Mononuclear cell (primary cell): ENCODE results near the gene SLC24A1.

GRCh38 chr15:65621524-65622228 is at the start of gene SLC24A1:
Gene SLC24A1 (plus strand): TSS chr15:65621938.
- RRBS, result no CpG with 5 or more reads among the region's 8 CpGs

DNA sequence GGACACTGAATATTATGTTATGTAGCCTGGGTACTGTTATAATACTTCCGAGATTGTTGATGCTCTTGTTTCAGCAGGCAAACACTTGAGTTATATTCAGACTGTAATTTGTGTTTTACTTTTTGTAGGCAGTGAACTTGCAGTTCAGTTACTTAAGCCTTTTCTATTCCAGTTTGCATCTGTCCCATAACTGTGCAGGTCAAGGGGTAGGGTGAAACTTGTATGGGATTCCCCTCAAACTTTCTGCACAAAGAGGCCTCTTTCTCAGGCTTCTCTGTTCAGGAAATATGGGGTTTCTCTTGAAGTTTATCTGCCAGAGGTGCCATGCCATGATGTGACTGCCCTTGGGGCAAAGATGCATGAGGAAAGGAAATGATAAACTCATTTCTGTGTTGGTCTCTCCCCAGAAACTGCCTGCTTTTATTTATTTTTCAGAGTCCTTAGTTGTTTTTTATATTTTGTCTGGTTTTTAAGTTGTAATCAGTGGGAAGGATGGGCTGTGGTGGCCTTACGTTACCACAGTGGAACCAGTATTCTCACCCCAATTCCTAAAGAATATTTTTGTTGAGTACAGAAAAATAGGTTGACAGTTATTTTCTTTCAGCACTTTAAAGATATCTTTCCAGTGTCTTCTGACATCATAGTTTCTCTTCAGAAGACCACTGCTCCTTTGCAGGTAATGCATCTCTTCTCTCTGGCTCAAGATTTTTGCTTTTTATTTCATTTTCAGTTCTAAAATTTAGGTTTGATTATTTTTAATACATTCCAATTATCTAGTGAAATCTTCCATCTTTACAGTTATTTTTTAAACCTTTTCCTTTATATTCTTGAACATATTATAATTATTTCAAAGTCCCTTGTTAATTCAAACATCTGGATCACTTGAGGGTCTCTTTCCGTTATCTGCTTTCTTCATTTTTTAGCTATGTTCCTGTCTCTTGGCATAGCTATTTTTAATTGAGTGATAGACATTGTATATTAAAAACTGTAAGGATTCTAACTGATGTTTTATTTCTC is 67.0 kb downstream of the SLC24A1 start:
- RRBS, result no CpG with 5 or more reads among the region's 3 CpGs

DNA sequence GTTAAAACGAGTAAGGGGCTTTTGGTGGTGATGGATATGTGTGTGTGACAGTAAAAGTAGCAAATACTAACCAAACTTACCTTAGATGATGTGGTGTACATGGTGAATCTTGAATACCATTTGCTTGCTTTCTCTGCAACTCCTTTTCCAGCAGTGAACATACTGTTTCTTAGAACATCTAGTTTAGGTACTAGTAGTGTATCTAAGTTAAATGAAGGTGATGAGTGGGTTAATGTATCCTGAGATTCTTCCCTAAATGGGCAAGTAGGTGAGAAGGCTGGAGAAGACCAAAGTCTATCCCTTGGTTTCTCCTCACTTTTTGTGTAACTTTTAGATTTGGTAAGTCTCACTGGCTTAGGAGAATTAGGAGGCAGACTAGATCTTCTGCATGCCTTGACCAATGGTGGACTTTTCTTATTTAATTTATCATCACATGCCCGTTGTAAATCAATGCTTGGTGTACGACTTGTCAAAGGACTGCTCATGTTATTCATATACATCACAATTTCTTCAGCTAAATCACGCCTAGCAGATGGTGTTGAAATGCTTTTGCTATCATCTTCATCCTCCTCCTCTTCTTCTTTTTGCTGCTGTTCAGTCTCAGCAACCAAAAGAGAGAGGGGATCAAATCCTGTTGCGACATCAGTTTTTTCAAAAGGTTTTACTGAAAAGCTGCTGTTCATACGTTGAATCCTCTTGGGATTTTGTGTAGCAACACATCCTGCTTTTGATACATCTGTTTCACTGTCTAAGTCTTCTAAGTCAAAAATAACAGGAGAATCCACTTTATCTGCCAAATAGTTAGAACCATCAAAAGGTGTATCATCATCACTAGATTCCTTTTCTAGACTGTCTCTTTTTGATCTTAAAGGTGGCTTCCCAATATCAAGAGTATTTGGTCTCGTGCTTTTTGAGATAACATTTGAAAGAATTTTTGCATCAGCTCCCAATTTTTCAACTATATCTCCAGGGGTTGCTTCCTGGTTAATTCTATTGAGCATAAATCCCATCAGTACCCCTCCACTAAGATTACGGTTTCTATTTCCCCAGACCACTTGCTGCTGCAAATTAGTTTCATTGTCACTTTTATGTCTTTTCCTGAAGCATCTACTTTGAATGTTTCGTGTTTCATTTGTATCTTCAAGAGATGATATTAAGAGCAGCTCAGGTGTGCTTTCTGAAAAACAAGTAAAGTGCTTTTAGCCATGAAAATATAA is 69.0 kb downstream of the SLC24A1 start:
- RRBS, result no CpG with 5 or more reads among the region's 9 CpGs

DNA sequence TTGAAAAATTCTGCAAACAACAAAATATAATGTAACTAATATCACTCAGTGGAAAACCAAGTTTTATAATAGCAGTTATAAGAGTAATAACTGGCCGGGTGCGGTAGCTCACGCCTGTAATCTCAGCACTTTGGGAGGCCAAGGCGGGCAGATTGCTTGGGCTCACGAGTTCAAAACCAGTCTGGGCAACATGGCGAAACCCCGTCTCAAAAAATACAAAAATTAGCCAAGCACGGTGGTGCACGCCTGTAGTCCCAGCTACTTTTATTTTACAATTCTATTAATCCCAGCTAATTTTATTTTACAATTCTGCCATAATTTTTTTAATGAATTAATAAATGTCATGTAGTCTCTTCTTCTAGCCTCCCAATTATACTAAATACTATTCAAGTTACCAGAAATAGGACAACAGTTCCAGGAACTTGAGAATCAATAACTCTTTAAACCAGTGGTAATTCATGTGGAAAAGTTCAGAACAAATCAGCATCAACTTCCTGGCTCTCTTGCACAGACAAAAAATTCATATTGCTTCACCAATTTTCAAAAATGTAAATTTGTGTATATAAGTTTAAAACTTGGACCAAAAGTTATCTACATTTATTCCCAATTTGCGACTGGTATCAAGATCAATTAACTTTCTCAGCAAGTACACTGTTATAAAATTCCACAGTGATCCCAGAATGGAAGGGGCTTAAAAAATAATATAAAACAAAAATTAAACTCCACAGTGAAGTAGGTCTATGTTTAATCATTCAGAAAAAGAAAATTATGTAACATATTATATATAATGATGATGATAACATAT is 2.1 kb downstream of the DENND4A start:
- RRBS, result no CpG with 5 or more reads among the region's 10 CpGs

DNA sequence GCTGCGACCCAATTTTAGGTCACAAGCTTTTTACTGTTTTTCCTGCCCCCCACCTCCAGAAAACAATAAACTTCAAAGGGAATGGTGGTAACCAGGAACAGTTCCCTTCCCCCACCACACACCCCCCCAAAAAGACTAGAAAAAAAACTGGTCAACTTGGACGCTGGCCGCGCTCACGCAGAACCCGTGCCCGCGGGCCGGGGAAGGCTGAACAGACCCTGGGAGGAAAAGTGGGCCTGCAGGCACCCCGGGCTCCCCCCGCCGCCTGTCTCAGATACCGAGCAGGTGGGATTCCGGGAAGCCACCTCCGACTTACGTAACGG is 791 bp downstream of the DENND4A start:
- RRBS, result 4% methylated on average over 6 of the region's 17 CpGs

DNA sequence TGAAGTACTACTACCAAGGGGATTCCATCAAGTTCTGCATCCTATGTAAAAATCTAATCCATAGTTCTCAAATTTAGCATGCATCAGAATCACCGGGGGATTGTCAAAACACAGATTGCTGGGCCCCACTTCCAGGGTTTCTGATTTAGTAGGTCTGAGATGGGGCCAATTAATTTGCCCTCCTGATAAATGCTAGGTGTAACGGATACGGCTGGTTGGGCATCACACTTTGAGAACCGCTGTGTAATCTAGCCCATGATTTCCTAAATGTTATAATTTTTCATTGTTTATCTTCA is 725 bp downstream of the ZWILCH start:
- RRBS, result no CpG with 5 or more reads among the region's 4 CpGs

- RRBS, result no CpG with 5 or more reads among the region's 13 CpGs
Measured at GRCh38 chr15:66671441-66672009, 30.5 kb upstream of the SMAD6 start.

DNA sequence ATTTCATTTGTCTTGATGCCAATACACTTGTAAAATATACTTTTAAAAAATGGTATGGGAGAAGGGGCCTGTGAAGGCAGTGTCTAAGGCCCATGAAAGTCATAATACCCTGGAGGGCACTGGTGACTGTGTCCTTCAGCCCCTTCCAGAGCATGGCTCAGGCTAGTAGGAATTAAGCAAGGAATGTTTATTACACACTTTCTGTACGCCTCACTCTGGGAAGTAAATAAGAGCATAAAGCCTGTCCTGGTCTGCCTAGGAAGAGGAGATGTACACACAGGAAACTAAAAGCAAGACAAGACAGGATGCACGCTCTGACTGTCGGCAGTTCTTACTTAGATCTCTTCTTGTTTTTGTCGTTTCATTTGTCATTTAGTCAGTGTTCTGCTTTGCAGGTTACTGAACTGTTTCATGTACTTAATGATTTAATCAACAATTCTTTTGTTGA is 9.2 kb upstream of the SMAD6 start:
- RRBS, result no CpG with 5 or more reads among the region's 4 CpGs

DNA sequence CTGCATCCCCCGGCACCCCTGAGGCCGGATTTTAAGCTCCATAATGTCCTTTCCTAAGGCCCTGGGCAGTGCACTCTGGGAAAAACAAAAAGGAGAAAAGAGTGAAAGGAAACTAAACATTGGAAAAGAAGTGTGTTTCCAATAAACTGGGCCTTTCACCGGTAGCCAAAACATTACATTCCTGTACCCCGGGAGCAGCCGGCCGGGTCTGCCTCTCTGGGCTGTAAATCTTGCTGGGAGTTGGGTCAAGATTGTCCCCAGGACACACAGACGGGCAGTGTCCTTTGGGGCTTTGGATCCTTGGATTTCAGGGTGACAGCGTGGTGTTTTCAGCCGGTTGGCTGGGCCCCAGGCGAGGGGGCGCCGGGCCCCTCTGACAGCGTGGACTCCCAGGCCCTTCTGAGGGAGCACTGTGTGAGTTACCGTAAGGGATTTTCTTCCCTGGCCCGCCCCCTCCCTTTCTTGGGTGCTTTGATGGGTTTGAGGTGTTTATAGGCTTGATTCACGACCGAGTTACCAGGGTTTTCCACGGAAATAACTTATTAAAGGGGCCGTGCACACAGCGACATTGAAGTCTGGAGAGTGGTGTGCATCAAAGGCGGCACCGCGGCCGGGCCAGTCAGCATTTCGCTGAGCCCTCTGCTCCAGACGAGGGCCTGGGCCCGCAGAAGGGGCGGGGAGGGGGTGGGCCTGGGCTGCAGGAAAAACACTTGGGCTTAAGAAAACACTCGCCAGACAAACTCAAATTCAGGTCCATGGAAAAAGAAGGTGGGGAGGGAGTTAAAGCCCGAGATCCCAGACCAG is 27.4 kb downstream of the SMAD6 start:
- RRBS, result no CpG with 5 or more reads among the region's 30 CpGs

GRCh38 chr15:66760975-66761843 is 59.2 kb downstream of the SMAD6 start:
- RRBS, result no CpG with 5 or more reads among the region's 20 CpGs

- RRBS, result no CpG with 5 or more reads among the region's 8 CpGs
Measured at GRCh38 chr15:66770192-66770908, 68.3 kb downstream of the SMAD6 start.

DNA sequence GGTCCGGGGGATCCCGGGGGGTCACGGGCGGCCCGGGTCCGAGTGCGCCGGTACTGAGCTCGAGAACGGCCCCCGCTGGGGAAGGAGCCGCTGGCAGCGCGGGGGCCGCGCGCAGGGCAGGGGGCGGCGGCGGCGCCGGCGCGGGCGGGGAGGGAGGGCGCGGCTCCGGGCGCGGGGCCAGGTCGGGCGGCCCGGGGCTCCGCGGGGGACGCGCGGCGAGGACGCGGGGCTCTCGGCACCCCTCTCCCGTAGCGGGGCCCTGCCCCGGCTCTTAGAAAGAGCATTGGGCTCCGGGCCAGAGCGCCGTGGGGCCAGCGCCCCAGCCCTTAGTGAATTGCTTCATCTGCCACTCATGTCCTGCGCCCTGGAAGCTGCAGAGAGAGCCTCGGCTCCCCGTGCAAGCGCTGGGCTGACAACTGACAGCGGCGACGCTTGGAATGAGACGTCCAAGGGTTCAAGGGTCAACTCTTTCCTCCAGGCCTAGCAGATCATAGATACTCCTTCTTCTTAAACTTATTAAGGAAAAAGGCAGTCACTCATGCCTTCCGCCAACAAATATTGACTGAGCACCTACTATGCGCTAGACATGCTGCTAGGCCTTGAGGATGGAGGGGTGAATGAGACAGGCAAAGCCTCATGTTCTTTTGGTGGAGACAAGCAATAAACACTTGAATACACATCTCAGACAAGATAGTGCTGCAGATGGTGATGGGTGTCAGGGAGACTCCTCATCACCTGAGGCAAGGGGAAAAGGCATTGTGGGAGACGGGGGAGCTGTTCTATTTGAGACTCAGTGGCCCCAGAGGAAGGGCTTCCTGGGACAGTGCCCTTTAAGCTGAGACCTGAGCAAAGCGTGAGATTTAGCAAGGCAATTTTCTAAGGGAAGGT is 140.9 kb downstream of the SMAD6 start:
- RRBS, result 2% methylated on average over 25 of the region's 61 CpGs

GRCh38 chr15:67025659-67026150 is 39.7 kb upstream of the SMAD3 start:
- RRBS, result no CpG with 5 or more reads among the region's 5 CpGs

DNA sequence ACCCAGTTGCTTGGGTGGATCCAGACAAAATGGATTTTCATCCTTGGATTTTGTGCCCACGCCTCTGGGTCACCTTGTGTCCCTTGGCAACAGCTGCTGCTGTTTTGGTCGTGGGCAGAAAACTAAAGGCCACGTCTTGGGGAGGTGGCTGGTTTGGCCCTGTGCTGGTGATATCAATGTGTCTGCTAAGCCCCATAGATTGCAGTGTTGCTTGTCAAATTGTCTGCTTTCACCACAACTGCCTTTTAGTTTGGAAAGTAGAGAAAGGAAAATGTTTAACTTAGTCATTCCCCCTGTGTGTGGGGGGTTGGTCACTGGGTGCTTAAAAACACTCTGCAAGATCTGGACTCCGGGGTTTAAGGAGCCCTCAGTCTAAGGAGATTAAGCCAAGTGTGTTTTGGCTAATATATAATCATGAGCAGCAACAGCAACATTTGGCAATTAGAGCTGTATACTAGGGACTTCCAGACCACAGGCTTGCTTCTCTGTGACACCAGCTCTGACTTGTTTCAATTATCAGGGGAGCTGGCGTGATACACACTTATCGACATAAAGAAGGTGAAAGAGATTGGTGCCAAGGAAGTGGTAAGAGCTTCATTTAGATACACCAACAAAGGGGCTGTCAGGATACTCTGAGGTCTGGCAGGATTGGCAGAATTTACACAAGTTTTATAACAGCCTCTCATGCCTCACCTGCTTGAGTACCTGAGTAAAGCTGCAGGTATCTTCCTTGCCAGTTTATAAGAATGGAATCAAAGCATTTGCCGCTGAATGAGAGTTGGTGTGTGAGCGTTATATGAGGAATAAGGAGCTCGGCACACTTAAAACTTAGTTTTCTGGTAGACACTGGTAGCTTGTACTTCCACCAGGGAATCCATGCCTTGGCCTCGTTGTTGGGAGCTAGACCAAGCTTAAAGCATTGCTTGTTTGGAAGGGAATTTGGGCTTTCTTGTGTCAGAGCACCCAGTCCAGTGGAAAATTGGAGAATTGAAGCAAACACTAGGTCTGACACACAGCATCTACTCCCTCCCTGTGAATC is 3.6 kb downstream of the SMAD3 start:
- RRBS, result no CpG with 5 or more reads among the region's 10 CpGs

- RRBS, result 17% methylated on average over 3 of the region's 14 CpGs
Measured at GRCh38 chr15:67091113-67092314, 26.1 kb downstream of the SMAD3 start.

- RRBS, result no CpG with 5 or more reads among the region's 20 CpGs
Measured at GRCh38 chr15:67093320-67094334, 28.2 kb downstream of the SMAD3 start.

DNA sequence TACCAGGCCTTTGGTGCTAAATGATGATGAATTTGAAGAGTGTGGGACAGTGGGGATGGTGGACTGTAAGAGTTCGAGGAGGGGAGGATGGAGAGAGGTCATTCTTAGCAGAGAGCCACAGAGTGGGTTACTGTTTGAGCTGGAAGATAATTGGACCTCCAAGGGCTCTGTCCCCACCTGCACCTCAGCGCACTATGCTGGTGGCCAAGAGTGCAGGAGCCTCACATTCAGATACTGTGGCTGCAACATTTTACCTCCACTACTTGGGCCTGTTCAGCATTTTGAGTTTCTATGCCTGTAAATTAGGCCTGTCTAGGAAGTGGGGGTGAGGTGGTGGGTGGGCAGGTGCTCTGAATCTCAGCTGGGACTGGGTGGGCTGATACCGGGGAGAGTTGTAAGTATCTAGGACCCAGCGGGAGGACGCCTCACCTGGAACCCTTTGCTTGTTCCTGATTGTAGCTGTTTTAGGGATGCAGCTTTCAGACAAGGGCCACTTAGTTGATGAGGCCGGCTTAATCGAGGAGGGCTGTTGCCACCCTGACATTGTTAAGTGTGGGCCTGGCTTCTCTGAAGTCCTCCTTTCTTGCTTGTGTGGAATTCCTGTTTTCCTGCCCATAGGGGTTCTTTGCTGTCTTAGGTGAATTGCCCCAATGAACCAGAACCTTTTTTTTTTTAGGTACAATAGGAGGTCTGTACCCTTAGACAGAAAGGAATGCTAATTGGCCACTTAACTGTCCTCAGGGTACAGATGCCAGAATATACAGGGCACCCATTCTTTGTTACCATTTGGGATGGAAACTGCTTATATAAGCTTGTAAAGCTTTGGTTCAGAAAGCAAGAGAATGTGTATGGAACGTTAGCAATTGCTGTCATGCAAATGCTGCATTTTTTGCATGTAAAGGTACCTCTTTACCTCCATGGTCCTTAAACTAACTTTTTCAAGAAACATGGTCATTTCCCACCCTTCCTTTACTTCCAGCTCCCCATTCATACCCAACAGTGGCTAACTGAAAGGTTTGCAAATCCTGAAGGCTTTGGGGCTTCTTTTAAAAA is 83.9 kb downstream of the SMAD3 start:
- RRBS, result no CpG with 5 or more reads among the region's 8 CpGs

- RRBS, result no CpG with 5 or more reads among the region's 13 CpGs
Measured at GRCh38 chr15:68197479-68198081, 7.6 kb downstream of the CALML4 start.

- RRBS, result no CpG with 5 or more reads among the region's 22 CpGs
Measured at GRCh38 chr15:68200327-68201285, 4.5 kb downstream of the CALML4 start.

- RRBS, result no CpG with 5 or more reads among the region's 6 CpGs
Measured at GRCh38 chr15:68368545-68369136, 63.3 kb downstream of the ITGA11 start.